Subcutaneous adipose tissue (tissue), 3 donors: Measurements from ENCODE around the gene ING1.

GRCh38 chr13:110576700-110577302 lies 15.3 kb upstream of the RAB20 start:
- PRO-cap = no peak
- RAMPAGE, long total RNA, 3 experiments = no peak in any of the 3 experiments

GRCh38 chr13:110638553-110639594 lies 23.5 kb downstream of the NAXD start:
- PRO-cap = no peak
- RAMPAGE, long total RNA, 3 experiments = no peak in any of the 3 experiments

DNA sequence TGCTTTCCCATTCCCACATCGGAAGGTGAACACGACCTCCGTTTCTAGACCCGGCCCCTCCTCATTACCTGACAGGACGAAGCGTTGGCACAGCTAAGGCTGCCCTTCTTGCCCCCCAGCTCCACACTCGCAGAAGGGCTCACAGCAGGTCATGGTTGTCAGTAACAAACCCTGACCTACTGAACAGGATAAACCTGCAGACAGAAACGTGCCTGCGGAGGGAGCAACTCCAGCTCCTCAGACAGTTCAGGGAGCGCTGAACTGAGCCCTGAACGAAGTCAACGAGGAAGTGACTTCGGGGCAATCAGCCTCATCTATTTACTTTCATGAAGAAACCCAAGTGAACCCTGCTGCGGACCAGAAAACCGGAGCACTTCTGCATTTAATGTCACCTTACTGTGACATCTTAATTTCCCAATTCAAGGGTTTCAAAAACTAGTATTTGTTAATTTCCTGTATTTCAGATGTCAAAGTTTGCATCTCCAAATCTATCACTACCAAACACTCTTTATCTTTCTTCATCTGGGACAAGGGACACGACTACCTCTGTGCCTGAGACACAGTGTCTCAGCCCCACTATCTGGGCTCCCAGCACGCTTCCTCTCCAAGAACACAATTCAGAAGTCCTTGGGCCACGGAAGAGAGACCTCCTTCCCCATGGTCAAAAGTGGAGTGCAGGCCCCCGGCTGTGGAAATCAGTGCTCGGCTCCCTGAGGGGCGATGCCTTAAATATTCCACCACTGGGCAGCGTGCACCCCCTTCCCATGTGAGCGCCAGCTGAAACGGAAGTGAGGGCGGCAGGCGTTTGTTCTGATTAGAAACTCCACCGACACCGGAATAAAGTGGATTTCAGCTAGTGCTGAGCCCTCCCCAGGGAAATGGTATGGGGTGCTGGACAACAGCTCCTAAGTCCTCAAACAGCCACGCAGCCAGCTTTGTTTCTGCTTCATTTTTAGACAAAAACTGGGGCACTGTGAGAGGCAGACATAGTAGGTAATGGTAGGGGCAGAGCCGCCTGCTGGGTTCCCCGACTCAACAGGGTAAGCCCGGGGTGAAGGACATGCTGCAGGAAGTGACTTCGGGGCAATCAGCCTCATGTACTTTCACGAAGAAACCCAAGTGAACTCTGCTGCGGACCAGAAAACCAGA lies 40.1 kb downstream of the CARS2 start:
- PRO-cap = bidirectional peak, plus-strand start at position 511 of the sequence, minus-strand start at position 291 of the sequence
- RAMPAGE, long total RNA, 3 experiments = start-site peak on the minus strand in 1 of 3 experiments, centred at position 279 of the sequence, 5 reads per replicate

GRCh38 chr13:110713603-110713927 lies at the start of gene ING1:
ING1 (plus strand) TSS chr13:110713700.
- PRO-cap = bidirectional peak, plus-strand start at chr13:110713700, minus-strand start at chr13:110713522
- RAMPAGE, long total RNA, 3 experiments = no peak in any of the 3 experiments

GRCh38 chr13:110907918-110908396 lies 6.9 kb downstream of the ANKRD10 start:
- PRO-cap = no peak
- RAMPAGE, long total RNA, 3 experiments = no peak in any of the 3 experiments

DNA sequence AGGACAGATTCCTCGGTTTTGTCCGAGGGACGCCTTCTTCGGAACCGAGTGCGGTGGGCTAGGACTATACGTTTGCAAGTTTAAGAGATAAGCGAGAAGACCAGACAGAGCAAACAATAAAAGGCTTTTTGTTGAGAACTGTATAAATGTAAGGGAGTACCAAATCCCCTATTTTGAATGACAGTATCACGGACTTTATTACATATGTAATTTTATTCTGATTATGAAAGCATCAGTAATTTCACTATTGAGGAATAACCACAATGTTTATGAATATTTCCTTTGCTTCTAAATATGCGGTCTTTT lies 1.1 kb upstream of the ANKRD10 start:
- PRO-cap = no peak
- RAMPAGE, long total RNA, 3 experiments = no peak in any of the 3 experiments

GRCh38 chr13:110921431-110922075 lies 6.7 kb upstream of the ANKRD10 start:
- PRO-cap = no peak
- RAMPAGE, long total RNA, 3 experiments = no peak in any of the 3 experiments

DNA sequence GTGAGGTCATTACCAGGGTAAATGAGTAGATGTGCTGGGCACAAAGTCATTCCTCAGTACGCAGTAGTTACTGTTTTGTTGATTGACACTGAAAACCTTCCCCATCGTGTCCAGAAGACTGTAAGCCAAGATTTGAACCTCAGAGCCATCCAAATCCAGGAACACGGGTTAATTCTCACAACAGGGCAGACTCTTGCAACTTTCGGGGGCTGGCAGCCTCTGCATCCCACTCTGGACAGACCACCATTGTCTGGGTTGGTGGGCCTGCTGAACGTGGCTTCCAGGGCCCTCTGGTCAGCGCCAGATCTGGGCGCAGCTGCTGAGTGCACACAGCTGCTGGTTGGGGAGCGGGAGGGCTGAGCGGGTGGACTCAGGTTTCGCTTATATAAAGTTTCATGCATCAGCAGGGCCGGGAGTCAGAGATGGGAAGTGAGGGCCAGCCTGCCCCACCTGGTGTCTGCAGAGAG lies 6.8 kb downstream of the ARHGEF7 start:
- PRO-cap = no peak
- RAMPAGE, long total RNA, 3 experiments = no peak in any of the 3 experiments

- PRO-cap = unidirectional peak, plus-strand start at chr13:111153393; bidirectional peak, plus-strand start at chr13:111153695, minus-strand start at chr13:111153637
- RAMPAGE, long total RNA, 3 experiments = no peak in any of the 3 experiments
These were observed 38.1 kb downstream of the ARHGEF7 start for GRCh38 chr13:111153065-111153806.

DNA sequence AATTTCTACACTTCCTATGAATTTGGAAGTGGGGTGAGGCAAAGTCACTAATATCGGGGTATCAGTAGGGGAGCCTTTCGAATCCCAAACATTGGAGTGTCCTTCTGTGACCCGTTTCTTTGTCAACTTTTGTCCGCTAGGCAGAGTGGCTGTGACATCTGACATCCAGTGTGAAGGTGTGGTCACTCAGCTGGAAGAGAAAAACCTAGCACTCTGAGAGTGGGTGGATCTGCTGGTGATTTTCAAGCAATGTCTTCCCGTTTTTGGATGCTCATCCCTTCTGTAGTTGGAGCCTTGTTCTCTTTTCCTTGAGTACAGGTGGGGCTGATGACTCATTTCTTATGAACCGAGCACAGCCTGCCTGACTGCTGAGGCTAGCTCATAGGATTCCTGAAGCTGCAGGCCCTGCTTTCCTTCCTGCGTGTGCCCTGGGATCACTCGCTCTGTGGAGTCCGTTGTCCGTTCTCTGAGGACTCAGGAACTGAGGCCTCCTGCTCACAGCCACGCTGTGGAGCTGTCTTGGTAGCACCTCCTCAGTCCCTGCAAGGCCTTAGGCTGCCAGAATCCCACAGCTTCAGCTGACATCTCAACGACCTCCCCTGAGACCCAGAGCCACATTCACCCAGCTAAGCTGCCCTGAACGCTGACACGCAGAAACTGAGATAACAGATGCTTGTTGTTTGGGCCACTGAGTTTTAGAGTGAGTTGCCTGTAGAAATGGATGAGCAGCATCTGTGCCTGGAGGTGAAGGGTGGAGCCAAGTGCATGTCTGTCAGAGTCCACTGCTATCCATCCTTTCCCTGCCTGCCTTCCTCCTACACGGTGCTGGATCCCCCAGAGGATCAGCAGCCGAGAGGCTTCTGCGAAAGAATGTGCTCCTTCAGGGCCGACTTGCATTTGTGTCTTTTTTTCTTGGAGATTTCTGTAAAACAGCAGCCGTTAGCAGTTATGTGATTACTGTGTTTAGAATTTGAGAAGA lies 72.9 kb downstream of the ARHGEF7 start:
- PRO-cap = bidirectional peak, plus-strand start at position 408 of the sequence, minus-strand start at position 117 of the sequence
- RAMPAGE, long total RNA, 3 experiments = no peak in any of the 3 experiments

- PRO-cap = unidirectional peak, minus-strand start at chr13:111204939
- RAMPAGE, long total RNA, 3 experiments = no peak in any of the 3 experiments
These were observed 89.7 kb downstream of the ARHGEF7 start for GRCh38 chr13:111204389-111205593.

- PRO-cap = no peak
- RAMPAGE, long total RNA, 3 experiments = no peak in any of the 3 experiments
These were observed 146.1 kb upstream of the SPACA7 start for GRCh38 chr13:112229975-112230464.

GRCh38 chr13:112588404-112589268 lies 683 bp upstream of the TUBGCP3 start:
- PRO-cap = no peak
- RAMPAGE, long total RNA, 3 experiments = no peak in any of the 3 experiments

DNA sequence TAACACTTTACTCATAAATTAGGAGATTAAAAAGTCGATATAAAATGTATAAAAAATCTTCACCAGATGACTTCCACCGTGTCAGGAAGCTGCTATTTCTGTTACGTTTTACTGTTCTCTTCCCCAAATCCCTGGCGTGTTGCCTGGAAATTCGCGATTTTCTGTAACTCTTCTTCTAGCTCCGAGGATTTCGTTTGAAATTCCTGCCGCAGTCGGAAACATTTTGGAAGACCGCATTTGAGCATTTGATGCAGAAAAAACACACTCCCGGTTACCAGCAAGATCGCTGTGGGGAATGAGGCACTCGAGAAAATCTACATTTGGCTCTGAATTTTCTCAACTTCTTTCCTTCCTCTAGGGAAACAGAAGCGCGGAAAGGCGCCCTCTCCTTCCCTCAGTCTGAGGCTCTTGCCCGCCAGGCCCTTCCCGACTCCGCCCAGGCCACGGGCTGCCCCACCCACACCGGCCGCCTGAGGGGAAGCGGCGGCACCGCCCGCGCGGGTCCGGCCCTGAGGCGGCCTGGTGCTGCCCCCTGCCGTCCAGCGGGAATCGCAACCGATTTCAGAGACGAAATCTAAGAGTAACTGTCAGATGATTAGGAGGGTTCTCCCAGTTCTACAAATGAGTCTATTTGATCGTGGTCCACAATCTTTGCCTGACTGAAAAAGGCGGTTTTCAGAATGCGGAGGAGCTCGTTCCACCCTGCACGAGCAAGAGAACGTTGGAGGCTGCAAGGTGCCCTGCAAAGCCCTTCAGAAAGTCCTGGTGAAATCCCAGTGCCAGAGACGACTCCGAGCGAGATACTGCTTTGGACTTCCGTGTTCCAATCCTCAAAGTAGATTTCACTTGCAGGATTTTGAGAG lies 18.3 kb upstream of the TUBGCP3 start:
- PRO-cap = bidirectional peak, plus-strand start at position 587 of the sequence, minus-strand start at position 401 of the sequence
- RAMPAGE, long total RNA, 3 experiments = no peak in any of the 3 experiments

GRCh38 chr13:112688383-112688954 lies 1.4 kb upstream of the ATP11A start:
- PRO-cap = unidirectional peak, plus-strand start at chr13:112688716
- RAMPAGE, long total RNA, 3 experiments = no peak in any of the 3 experiments

DNA sequence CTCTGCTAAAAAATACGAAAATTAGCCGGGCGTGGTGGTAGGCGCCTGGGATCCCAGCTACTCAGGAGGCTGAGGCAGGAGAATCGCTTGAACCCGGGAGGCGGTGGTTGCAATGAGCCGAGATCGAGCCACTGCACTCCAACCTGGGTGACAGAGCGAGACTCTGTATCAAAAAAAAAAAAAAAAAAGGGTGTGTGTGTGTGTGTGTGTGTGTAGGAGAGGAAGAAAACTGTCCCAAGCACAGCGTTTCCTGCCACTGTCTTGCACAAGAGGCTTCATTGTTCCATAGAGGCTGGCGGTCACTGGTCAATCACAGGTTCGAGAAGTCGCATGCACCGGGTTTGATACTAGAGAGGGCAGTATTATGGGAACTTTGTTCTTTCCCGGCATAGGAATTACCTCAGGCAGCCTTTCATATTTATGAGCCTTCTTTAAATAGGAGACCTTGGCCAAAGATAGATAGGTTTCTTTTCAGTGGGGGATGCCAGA lies 1.5 kb downstream of the ATP11A start:
- PRO-cap = bidirectional peak, plus-strand start at position 309 of the sequence, minus-strand start at position 231 of the sequence
- RAMPAGE, long total RNA, 3 experiments = no peak in any of the 3 experiments

GRCh38 chr13:112734030-112734805 lies 44.4 kb downstream of the ATP11A start:
- PRO-cap = no peak
- RAMPAGE, long total RNA, 3 experiments = no peak in any of the 3 experiments

DNA sequence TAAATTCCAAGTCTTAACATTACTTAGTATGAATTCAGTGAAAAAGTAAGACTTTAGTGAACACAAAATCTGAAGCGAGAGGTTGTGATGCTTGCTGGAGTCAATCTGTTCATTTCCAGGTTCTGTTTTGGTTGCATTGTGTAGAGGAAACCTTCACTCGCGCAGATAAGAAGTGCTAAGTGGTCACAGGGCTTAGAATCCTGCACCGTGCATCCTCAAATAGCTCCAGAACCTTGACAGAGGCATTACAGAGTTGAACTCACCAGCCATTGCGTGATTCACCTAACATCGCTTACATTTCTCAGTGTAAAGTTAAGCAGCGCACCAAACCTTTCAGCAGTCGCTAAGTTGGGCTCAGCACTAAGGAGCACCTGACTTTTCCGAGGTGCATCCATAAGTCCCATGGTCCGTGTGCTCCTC lies 45.7 kb downstream of the ATP11A start:
- PRO-cap = no peak
- RAMPAGE, long total RNA, 3 experiments = no peak in any of the 3 experiments

DNA sequence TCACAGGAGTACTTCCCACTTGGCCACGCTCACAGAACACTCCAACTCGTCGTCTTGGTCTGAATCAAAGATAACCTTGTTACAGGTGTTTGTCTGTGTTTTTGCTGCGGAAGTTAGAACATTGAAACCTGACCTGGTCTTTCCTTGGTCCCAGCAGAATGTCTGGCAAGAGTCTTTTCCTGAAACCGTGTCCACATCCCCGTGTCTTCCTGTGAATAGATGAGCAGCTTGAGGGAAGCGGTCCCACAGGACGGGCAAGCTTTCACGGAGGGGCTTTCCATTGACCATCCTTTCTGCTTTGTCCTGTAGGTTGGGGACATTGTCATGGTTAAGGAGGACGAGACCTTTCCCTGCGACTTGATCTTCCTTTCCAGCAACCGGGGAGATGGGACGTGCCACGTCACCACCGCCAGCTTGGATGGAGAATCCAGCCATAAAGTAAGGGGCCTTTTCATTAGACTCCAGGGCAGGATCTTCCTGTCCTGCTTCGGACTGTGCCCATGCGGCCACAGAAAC lies 126.0 kb downstream of the ATP11A start:
- PRO-cap = no peak
- RAMPAGE, long total RNA, 3 experiments = no peak in any of the 3 experiments

DNA sequence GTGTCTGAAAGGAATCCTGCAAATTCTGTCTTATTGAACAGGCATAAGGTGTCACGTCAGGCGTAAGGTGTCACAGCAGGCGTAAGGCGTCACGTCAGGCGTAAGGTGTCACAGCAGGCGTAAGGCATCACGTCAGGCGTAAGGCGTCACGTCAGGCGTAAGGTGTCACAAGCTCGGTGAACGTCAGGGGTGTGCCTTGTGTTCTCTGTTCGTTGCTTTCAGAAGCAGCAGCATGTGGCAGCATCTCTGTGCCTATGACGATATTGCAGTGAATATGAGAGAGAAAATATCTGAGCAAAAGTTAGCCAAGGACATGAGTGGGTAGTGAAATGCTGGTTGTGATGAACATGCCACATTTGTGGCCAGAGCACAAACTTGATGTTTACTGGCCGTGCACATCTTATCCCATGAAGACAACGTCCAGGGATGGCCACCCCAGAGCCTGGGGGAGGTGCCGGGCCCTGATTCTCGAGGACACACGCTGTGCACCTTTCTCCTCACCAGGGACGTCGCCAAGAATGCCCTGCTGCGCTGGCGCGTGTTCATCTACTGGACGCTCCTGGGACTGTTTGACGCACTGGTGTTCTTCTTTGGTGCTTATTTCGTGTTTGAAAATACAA lies 107.0 kb upstream of the MCF2L start:
- PRO-cap = no peak
- RAMPAGE, long total RNA, 3 experiments = no peak in any of the 3 experiments